HCT116 (cell line): ENCODE data around the gene PLK4.

DNA sequence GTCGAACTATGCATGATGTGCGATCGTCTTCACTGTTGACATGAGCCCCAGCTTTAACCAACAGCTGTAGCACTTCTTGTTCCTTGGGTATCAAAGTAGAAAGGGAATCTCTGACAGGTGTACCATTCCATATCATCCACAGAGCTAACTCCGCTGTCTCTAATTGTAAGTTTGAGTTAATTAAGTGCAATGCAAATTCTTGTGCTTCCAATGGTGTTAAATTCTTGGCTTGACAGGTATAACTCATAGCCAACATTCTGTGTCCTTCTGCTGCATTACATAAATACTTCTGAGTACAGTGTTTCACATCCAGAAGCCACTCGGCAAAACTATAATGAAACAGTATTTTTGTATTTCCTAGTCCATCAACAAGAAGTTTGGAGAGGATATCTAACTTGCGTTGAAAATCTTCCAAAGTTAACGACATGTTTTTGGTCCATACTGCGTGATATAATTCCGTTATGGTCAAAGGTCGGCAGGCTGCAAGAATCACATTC is 40.8 kb downstream of the ANKRD50 start:
- RRBS: no CpG with 5 or more reads among the region's 10 CpGs

- RRBS: no CpG with 5 or more reads among the region's 3 CpGs
Observed at GRCh38 chr4:124940354-124940843, 227.9 kb upstream of the ANKRD50 start.

- RRBS: 1% methylated on average over 19 of the region's 93 CpGs
Observed at GRCh38 chr4:127880372-127881847, at the start of gene PLK4. Gene PLK4 (plus strand): TSS chr4:127880893.

DNA sequence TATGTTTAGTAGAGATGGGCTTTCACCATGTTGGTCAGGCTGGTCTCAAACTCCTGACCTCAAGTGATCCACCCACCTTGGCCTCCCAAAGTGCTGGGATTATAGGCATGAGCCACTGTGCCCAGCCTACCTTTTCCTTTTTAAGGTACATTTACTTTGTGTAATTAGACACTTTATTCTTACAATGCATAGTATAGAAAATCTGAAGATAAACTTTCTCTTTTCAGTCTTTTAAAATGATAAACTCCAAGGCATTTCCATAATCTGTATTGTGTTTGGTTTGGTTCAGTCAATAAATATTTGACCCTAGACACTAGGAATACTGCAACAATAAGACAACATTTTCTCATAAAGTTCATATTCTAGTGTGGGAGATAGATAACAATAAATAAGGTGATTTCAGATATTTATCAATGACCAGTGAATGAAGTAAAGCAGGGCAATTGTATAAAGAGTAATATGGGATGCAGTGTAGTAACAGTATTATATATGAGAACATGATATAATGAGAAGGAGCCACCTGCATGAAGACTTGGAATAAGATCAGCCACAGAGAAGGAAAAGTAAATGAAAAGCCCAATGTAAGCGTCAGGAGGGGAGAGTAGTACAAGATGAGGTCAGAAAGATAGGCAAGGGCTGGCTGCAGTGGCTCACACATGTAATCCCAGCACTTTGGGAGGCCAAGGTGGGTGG is 47.1 kb downstream of the ABHD18 start:
- RRBS: no CpG with 5 or more reads among the region's 1 CpG

DNA sequence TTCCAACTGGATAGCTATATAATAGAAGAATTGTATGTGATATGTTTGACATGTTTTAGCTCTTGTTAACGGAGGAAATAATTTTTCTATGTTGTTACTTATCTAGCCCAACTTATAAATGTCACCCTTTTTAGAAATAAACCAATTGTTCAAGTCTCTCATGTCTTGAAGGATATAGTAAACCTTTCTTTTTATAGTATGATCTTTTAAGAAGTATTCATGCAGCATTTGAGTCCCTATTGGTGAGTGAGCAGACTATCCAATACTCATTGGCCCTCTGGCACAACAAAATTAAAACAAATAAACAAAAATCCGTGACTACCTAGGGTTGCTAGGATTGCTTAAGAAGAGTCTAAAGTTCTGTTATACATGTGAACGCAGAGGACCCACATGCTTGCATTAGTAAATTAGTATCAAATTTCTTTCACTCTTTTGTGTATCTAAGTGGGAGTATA is 29.5 kb upstream of the LARP1B start:
- RRBS: no CpG with 5 or more reads among the region's 3 CpGs

GRCh38 chr4:128228052-128228470 is 59.6 kb downstream of the PGRMC2 start:
- RRBS: no CpG with 5 or more reads among the region's 1 CpG

DNA sequence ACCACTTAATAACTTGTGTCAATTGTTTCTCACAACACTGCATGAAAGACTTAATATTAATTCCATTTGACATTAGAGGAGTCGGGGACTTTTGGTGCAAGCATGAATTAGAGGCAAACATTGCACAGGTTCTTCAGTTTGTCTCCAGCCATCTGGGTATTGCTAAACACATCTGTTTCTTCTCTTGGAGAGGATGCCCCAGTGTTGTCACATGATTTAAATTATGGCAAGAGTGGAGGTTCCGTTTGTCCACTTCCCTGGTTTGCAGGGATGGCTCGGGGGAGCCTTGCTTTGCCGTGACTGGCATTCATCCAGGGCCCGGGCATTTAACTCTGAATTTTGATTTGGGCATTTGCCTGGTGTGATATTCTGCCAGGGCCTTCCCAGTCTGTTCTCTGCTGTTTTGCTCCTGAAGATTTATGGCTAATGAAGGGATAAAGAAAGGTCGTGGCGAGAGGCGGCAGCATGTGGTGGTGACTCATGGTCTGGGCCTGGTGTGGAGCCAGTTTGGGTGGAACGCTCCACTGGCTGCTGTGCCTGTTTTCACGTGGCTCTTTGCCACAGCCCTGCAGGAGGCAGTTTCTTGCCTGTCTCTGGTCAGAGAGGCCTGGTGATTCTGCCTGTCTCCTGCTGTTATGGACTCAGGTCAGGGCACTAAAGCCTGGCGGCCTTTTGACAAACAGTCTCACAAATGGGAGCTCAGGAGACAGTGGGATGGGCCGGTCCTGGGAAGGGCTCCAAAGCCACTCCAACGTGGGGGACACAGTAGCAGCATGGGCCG is 99.3 kb upstream of the PGRMC2 start:
- RRBS: no CpG with 5 or more reads among the region's 14 CpGs

DNA sequence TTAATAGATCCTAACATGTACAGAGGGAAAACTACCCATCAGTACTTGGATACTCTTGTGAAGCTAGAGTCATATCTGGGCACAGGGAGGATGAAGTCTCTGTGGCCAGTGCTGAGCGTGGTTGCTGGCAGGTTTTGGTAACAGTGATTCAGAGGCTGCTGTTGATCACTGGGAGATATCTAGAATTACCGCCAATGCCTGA is 107.1 kb upstream of the PGRMC2 start:
- RRBS: no CpG with 5 or more reads among the region's 2 CpGs

DNA sequence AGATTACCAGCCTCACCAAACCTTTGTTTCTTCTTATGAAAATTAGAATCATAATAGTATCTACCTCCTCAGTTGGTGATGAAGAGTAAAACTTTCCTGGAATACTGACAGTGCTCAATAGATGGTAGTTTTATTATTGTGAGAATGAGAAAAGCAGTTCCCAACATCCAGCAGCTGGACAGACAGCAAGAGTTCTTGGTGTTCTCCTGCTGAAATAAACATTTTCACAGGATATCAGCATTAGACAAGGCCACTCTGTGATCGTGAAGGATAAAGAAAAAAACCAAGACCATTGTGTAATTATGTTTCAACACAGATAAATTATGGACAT is 136.7 kb upstream of the PGRMC2 start:
- RRBS: no CpG with 5 or more reads among the region's 1 CpG

- RRBS: no CpG with 5 or more reads among the region's 8 CpGs
Observed at GRCh38 chr4:128454433-128455024, 166.9 kb upstream of the PGRMC2 start.

DNA sequence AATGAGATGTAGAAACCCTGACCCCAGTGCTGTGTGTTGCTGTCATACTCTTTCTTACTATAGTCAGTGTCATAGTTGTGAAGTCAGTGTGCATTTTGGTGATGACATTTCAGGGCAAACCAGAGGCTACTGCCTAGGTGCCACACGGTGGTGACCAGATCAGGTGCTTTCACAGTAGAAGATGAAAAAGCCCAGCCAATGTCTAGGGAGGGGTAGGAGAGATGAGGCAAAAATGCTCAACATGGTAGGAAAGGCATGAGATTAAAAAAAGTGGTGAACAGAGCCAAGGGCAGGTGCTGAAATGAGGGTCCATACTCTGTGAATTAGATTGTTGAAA is 185.2 kb upstream of the PGRMC2 start:
- RRBS: no CpG with 5 or more reads among the region's 1 CpG

- RRBS: no CpG with 5 or more reads among the region's 3 CpGs
Observed at GRCh38 chr4:128483742-128484321, 196.2 kb upstream of the PGRMC2 start.

- RRBS: no CpG with 5 or more reads among the region's 2 CpGs
Observed at GRCh38 chr4:128590669-128591138, 218.8 kb upstream of the JADE1 start.

GRCh38 chr4:128811987-128812577 is 2.6 kb downstream of the JADE1 start:
- RRBS: under 1% methylated on average over 26 of the region's 68 CpGs

- RRBS: no CpG with 5 or more reads among the region's 13 CpGs
Observed at GRCh38 chr4:128848684-128849605, 39.4 kb downstream of the JADE1 start.

DNA sequence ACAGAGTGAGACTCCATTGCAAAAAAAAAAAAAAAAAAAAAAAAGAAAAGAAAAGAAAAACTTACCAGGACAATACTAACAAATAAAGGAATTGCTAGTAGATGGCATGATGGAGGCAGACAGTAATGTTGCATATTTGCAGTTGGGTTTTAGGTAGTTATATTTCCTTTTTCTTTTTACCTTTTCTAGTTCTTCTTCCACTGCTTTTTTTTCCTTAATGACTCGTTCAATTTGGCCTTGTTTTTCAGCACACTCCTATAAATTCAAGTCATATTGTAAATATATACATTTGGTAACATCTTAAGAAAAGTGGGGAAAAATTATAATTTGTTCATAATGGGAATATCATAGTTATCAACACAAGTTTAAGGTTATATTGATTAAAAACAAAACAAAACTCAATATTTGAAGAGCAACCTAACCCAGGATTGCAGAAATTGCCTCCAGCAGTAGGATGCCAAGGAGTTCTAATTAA is 138.9 kb downstream of the JADE1 start:
- RRBS: no CpG with 5 or more reads among the region's 1 CpG

DNA sequence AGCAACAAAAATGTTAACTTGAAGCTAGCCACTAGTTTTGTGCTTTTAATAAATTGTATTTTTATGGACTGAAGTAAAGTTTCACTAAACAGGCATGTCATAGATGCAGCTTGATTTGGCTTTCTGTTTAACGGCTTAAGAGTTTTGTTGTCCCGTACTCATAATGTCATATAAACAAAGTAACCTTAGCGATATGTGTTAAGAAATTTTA is 913 bp upstream of the SCLT1 start:
- RRBS: no CpG with 5 or more reads among the region's 3 CpGs

DNA sequence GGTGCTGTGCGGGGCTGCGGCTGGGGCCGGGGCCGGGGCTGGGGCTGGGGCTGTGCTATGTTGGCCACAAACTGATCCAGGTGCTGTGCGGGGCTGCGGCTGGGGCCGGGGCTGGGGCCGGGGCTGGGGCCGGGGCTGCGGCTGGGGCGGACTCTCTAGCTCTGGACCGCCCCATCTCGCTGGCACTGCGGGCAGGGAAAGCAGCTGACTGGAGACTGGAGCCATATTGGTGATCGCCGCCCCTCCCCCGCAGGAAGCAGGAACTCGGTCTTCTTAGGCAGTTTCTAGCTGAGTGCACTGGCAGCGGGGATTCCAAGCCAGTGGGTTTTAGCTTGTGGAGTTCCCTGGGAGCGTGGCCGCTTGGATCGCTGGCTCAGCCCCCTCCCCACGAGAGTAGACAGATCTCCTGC is 804.3 kb upstream of the PCDH10 start:
- RRBS: no CpG with 5 or more reads among the region's 23 CpGs

DNA sequence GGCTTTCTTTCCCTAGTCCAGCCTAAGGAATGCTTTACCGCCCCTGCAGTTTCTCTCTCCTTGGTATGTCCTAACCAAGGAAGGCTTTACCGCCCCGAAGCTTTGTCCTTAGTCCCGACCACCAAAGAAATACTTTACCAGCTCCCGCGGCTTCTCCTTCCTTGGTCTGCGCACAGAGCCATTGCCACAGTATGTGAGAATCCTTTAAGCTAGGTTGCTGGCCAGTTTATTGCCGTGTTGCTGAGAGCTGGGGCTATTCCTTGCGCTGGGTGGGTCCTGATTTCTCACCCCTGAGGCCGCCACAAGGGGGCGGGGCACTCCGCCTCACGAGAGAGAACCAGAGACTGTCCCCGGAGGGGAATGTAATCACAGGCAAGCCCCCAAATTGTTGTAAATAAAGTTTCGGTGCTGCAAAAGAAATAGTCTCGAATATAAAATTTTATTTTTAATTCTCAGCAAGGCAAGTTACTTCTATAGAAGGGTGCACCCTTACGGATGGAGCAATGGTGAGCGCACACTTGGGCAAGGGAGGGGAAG is 331.0 kb upstream of the PCDH10 start:
- RRBS: no CpG with 5 or more reads among the region's 18 CpGs

DNA sequence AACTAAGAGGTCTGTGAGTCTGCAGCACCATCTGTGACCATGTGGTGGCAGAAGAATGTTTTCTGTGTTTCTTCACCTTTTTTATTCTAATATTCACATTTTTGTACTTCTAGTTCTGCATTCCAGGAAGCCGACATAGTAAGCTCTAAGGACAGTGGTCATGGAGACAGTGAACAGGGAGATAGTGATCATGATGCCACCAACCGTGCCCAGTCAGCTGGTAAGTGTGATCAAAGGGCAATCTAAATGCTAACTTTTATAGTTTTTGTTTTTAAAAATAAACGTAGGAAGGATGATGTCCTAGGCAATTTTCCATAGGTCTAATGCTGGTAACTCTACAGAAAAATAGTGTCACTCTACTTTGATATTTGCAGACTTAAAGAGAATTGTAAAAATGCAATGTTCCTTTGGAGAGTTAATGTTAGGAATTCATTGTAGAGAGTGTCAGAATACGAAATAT is 5.7 kb downstream of the PCDH10 start:
- RRBS: no CpG with 5 or more reads among the region's 4 CpGs